ENCODE data around the gene MFSD1.

DNA sequence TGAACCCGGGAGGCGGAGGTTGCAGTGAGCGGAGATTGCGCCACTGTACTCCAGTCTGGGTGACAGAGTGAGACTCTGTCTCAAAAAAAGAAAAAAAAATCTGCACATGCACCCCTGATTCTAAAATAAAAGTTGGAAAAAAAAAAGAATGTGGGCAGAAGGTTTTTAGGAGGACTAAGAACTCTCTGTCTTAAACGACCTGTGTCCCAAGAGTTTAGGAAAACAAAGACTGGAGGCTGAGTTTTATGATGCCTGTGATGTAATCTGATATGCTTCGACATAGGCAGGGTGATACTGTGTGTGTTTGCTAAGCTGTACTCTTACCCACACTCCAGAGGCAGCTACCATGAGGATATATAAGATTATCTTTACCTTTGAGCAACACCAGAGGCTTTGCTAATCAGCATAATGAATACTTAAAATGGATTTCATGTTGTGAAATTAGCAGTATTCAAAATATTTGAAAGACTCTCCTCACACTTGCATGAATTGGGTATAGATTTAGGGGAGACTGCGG, 34.2 kb downstream of the CCNL1 start:
- RRBS: no CpG with 5 or more reads among the region's 7 CpGs

DNA sequence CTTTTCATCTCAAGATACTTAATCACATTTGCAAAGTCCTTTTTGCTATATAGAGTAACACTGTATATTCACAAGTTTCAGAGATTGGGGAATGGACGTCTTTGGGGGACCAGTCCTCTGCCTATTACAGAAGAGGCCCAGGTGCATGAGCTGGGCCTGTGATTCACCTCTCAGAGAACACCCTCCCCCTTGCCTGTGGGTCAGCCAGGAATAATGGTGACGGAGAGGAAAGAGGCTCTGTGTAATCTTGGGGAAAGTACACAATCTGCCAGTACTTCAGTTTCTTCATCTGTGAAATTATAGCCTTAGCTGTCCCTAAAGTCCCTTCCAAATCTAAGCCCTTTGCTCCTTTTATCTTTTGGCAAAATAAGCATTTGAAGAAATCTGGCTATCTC, 32.2 kb downstream of the CCNL1 start:
- RRBS: no CpG with 5 or more reads among the region's 2 CpGs

GRCh38 chr3:157129015-157129772, 30.8 kb downstream of the CCNL1 start:
- RRBS: no CpG with 5 or more reads among the region's 14 CpGs

- RRBS: no CpG with 5 or more reads among the region's 6 CpGs
Observed at GRCh38 chr3:157136640-157137366, 23.1 kb downstream of the CCNL1 start.

DNA sequence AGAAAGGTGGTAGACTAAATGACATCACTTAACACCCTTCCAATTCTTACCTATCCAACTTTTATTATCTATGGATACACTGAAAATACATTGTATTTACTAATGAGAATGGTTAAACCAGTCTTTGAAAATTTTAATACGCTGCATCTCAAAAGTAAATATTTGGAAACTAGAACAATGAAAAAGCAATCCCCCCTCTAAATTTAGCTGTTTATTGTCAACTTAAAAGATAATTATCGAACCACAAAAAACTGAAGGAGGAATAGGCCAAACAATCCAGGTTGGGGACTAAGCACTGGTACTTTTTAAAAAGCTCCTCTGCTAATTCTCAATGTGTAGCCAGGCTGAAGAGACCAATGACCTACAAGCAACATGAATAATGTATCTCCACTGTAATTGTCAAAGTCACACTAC, 3.6 kb downstream of the CCNL1 start:
- RRBS: no CpG with 5 or more reads among the region's 2 CpGs

GRCh38 chr3:157174575-157175644, 15.0 kb upstream of the CCNL1 start:
- RRBS: 2% methylated on average over 29 of the region's 67 CpGs

- RRBS: no CpG with 5 or more reads among the region's 4 CpGs
Observed at GRCh38 chr3:157282289-157282961, 122.5 kb upstream of the CCNL1 start.

- RRBS: no CpG with 5 or more reads among the region's 2 CpGs
Observed at GRCh38 chr3:157401609-157401930, 35.1 kb upstream of the PTX3 start.

DNA sequence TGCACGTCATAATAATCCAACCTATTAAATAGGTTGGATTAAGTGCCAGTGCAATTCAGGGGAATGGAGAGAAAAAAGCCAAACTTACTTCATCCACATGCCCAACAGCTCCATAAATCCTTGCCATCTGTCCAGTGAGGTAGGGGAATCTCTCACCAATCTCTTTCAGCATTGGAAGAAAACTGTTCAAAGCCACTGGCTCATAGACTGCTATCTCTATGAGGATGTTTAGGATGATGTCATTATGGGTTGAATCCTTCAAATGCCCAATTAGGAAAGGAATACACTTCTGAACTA, 22.9 kb upstream of the PTX3 start:
- RRBS: no CpG with 5 or more reads among the region's 1 CpG

DNA sequence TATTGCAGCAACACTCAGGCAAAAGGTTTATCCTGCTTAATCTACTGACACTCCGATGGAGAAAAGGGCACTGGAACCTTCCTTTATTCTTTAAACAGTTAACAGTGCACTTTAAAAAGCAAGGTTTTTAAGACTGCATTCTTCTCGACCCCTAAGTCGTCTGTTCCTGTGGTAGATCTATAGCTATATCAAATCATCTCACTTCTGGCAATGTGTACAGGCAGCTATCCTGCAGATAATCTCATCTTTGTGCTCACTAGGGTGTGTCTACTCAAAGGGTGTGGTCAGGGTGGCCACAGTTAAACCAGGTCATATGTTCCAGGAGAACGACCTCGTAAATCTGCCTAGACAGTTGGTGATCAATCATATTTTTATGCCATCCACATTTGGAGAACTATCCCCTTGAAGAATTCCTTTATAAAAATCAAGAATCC, 3.1 kb downstream of the VEPH1 start:
- RRBS: no CpG with 5 or more reads among the region's 5 CpGs

DNA sequence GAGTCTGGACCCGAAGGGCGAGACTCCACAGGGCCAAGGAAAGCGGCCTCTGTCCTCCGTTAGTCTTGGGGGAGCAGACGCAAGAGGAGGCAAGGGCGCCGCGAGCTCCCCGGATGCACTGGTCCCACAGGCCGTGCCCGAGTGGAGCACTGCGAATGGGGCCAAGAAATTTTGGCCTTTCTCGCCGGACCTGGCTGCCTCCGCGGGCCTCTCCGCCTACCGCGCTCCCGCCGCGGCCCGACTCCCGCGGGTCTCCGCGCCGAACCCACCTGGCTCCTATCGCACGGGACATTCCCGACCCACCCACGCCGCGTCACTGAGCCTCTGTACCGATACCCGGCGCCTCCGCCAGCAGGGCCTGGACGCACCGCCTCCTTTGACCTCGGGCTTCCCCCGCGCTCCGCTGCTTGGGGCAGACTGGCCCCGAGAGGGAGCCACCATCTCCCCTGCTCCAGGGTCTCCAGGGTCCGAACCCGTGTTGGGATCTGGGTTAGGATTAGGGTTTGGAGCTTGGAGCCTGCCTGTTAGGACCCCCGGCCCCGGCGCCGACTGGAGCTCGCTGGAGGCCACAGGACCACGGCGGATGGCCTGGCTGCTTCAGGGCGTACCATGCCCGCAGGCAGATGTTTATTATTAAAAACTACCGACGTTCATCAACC, 11.8 kb downstream of the SHOX2 start:
- RRBS: 33% methylated on average over 6 of the region's 58 CpGs

DNA sequence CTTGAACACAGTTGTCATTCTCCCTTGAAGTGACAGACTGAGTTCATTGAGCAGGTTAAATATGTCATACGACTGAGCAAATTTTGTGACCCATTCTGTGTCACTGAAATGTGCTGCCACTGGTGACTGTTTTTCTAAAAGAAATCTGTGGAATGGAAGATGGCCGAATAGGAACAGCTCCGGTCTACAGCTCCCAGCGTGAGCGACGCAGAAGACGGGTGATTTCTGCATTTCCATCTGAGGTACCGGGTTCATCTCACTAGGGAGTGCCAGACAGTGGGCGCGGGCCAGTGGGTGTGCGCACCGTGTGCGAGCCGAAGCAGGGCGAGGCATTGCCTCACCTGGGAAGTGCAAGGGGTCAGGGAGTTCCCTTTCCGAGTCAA, 10.0 kb upstream of the GFM1 start:
- RRBS: no CpG with 5 or more reads among the region's 16 CpGs

DNA sequence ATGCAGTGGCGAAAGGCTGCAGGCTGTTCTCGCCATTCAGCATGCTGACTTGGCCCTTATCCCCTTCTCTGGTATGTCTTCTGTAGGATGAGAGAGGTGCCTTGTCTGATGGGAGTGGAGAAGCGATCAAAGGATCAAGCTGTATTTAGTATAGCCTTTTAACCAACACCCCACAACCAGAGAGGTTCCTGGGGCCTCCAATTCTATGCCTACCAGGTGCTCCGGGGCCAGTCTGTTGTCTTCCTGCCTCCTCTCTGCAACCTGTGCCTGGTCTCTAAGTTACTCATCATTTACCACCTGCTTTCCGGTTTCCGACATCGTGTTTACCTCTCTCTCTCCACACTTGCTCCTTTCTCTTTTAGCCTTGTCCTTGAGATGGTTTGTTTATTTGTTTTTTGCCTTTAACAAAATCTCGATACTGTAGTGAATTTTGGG, 31.5 kb upstream of the MFSD1 start:
- RRBS: 64% methylated on average over 2 of the region's 8 CpGs

GRCh38 chr3:158800867-158801640, 800 bp upstream of the MFSD1 start:
- RRBS: no CpG with 5 or more reads among the region's 20 CpGs

GRCh38 chr3:158801695-158802874, at the start of gene MFSD1:
MFSD1 (plus strand) TSS chr3:158802054.
- RRBS: no CpG with 5 or more reads among the region's 80 CpGs

GRCh38 chr3:159814145-159814585, 411.1 kb upstream of the C3orf80 start:
- RRBS: no CpG with 5 or more reads among the region's 5 CpGs

DNA sequence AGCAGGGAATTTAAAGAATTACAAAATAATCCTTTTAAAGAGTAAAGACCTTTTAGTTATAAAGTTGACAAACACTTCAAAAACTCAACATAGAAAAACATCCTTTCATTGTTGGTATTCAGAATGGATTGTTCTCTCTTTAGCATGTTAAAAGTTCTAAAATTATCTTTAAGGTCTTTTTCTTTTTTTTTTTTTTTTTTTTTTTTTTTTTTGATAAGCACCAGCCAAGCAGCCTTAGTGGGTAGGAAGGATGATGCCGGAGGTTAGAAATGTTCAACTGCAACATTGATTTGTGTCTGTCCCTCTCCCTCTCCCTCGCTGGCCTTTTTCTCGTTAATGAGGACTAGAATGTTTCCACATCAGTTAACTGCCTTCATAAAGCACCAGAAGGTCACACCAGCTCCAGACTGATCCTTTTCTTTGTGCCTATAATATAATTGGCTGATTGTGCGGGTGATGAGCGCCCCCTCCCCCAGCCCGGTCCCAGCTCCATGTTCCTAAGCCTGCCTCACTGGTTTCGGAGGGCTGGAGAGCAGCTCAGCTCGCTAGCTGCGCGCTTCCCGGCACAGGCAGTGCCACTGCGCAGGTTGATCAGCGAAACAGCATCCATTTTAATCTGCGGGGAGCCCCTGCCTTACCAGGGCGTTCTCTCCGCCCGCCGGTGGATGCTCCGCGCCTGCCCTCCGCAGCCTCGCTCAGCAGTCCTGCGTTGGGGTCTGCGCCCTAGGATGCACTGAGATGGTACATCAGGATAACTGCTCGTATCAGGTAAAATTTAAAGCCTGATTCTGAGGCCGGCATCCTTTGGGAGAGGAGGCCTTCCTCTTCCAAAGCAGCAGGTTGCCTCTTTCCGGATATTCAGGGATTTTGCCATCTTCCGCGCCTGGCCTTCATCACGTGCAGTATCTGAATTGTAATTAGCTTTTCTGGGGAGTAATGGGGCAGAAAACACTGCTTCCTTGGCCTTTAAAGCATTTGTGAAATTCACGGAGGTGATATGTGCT, 385.5 kb upstream of the C3orf80 start:
- RRBS: 98% methylated on average over 9 of the region's 31 CpGs

DNA sequence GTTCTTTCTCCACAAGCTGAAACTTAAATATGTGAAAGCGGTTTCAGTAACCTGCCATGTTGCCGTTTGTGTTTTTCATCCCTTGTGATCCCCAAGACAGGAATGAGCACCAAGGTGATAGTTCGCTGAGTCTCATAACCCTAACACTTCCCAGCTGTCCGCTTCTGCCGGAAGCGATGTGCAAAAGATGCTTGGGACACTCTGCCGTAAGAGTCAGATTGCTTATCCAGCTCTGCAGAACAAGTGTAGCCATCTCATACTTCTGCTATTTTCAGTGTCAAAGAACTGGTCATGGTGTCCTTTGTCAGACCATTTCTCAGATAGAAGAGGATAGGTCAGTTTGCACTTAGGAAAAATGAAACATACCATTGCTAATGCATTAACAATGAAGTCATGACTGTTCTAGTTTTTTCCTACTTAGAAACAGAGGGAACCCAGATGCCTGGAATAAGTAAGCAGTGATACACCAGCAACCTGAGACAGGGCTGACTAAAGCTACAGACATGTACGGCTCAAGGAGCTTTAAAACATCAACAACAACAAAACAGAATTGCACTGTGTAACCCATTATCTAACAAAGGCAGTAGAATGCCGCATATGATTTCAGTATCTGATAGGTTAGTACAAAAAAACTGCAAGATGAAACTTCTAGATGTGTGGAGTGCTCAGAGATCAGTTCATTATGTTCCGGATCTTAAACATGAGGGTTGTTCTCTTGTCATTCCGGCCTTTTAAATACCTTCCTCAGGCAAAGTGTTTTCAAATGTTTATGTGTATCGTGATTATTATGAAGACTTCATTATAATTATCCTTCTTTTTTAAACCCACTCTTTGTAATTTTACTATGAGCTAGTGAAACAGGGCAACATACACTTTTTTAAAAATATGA, 370.5 kb upstream of the C3orf80 start:
- RRBS: no CpG with 5 or more reads among the region's 12 CpGs

GRCh38 chr3:160755304-160755741, 708 bp upstream of the PPM1L start:
- RRBS: 3% methylated on average over 27 of the region's 49 CpGs

GRCh38 chr3:160757080-160757819, 1.2 kb downstream of the PPM1L start:
- RRBS: no CpG with 5 or more reads among the region's 22 CpGs

Data from UCH-1 (cell line).